Measurements from ENCODE around the gene LMX1B.

- CAGE, long polyA plus RNA = no peak
- RRBS = no CpG with 5 or more reads among the region's 5 CpGs
Observed at GRCh38 chr9:125291429-125292215, 30.0 kb downstream of the GAPVD1 start.

- CAGE, long polyA plus RNA = no peak
- RRBS = no CpG with 5 or more reads among the region's 21 CpGs
Observed at GRCh38 chr9:125374464-125375125, 113.0 kb downstream of the GAPVD1 start.

GRCh38 chr9:125428378-125428616, 166.7 kb downstream of the GAPVD1 start:
- CAGE, long polyA plus RNA = no peak

DNA sequence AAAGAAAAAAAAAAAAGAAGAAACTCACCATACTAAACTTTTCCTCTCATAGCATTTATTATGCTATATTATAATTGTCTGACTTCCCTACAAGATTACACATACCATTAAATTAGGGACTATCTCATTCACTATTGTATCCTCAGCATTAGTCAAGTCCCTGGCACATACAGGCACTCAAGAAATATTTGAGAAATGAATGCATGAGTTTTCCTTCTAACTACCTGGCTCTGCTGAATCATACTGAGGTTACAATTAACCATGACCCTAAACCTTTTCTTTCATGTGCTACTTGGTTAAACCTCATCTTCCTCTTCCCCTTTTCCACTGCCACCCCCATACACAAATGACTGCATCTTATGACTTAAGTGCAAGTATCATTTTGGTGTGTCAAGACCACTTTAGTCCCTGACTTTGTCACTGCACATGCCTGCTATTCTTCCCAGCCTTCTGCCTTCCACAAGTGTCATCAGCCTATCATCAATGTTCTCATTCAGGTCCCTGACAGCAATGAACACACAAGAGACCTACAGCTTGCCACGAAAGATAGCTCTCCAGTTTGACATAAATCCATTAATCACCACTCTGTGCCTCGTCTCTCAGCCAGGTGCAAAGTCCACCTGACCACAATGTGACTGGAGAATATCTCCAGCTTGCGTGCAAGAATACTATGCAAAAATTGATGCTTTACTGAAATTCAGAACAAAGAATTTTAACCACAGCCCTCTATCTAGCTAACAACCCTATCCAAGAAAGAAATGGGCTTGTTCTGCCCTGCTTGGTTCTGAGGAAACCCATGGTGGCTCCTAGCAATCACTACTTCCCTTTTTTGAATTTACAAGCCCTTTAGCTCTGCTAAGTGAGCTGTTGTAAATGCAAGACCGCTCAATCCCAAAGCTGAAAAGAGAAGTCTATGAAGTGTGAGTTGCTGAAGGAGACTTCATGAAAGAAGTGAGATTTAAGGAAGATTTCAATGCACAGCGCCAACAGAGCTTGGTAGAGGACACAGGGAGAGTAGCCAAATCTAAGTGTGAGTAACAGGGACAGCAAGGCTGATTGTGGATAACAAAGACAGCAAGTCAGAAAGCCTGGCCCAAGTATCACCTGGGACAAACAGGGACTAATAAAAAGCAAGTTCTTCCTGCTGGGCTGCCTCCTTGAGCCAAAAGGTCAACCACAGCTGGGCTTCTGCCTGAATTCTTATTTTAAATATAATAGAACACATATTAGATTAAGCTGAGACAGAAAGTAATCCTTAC, 74.4 kb downstream of the MAPKAP1 start:
- CAGE, long polyA plus RNA = no peak
- RRBS = no CpG with 5 or more reads among the region's 5 CpGs

- CAGE, long polyA plus RNA = no peak
- RRBS = no CpG with 5 or more reads among the region's 10 CpGs
Observed at GRCh38 chr9:125690464-125691072, 16.4 kb downstream of the MAPKAP1 start.

GRCh38 chr9:125749056-125749967, 2.1 kb downstream of the PBX3 start:
- CAGE, long polyA plus RNA = no peak
- RRBS = no CpG with 5 or more reads among the region's 6 CpGs

DNA sequence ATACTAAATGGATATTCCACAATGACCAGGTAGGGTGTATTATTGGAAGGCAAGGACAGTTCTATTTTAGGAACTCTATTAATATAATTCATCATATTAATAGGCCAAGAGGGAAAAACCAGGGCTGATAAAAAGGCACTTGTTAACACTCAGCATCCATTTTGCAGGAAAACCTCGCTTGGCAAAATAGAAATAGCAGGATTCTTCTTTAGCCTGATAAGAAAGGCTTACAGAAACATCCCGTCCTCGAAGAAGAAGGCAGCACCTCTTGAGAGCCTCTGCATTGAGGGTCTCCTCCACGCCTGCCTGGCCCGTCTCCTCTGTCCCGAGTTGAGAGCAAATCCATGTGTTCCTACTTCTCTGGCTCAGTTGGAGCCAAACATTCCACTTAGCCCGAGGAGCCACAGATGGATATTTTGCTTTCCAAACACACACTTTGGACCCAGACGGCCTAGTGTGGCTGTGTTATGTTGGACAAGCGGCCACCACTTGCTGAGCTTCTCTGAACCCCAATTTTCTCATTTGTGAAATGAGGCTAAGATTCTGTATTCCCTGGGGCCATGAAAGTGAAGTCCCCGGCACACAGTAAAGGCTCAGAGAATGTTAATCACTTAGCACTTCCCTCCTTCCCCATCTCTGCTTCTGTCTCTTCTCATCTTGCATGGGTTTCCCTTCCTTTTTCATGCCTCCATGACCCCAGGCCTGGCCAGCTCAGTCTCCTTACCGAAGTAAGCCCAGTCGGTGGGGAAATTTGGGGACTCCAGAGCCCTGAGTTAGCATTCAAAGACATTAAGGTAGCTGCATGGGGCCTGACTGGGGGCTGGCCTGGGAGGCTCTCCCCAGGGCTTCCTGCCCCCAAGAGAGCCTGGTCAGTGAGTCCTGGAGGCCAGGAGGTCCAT, 181.7 kb upstream of the MVB12B start:
- CAGE, long polyA plus RNA = no peak
- RRBS = no CpG with 5 or more reads among the region's 12 CpGs

- CAGE, long polyA plus RNA = no peak
- RRBS = no CpG with 5 or more reads among the region's 3 CpGs
Observed at GRCh38 chr9:126325946-126326251, 730 bp upstream of the MVB12B start.

DNA sequence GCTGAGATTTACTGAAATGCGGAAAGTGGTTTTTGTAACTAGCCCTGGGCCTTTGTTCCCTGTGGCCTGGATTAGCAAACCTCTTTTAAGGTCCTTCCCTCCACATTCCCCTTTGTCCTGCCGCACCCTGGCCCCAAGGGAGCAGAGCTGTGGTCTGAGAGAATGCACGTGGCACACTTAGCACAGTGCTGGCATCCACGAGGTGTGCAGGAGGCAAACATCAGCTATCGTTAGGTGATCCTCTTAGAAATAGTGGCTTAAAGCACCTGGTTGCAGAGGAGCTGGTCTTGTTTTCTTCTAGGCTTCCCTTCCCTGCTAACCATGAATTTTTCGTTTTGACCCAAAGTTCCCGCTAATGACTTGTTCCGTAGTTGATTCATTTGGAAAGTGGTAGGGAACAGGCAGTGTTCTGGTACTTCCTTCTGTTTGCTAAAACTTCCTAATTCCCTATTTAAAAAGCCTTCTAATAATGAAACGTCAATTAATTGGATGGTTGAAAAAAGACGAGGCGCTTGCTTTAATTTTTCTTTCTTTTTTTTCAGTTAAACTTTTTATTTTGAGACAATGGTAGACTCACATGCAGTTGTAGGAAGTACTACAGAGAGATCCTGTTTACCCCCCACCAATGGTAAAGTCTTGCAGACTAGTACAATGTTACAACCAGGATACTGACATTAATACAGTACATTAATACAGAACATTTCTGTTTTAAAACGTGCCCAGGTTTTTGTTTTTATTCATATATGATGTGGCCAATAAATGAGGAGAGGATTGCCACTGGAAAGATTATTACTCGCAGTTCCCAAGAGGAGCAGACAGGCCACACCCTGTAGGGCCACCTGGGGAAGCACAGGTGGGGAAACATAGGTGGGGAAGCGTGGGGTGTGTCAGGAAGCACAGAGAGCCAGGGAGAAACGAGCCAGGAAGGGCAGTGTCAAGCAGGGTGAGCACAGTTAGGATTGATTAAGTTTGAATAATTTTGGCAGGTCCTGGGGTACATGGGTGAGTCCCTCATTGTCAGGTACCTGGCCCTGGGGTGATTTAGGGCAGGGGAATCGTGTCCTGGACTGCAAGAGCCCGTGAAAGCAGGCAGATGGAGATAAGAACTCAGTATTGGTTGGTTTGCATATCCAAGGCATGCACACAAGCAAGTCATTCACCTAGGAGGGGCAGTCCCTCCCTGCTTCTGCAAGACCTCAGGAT, 22.0 kb downstream of the MVB12B start:
- CAGE, long polyA plus RNA = no peak
- RRBS = no CpG with 5 or more reads among the region's 17 CpGs

DNA sequence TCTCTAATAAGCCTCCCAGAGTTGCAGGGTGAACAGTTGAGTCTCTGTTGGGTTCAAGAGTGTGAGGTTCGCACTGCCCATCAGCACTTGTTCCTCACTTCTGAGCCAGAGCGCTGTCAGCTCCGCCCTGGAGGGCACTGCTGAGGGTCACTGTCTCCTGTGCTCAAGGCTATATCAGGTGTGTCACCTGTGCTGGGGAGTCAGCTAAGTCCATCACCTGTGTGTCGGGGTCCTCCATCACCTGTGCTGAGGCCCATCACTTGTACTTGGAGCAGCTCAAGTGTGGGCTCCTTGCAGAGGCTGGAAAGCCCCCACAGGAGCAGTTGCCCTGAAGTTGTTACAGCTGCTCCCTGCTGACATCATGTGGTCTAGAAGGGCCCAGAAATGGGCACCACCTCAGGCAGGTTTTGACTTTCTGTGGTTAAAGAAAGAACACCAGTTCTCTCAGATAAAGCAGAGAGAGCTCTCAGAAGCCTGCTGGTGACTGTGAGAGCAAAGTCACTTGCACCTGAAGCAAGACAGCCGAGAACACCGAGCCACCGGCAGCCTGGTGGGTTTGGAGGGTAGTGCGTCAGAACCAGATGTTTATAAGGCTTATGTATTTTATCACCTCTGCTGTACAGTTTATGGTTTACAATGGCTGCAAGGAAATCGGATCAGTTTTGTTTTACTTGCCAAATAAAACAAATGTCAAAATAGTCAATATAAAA, 70.4 kb downstream of the MVB12B start:
- CAGE, long polyA plus RNA = no peak
- RRBS = no CpG with 5 or more reads among the region's 9 CpGs

DNA sequence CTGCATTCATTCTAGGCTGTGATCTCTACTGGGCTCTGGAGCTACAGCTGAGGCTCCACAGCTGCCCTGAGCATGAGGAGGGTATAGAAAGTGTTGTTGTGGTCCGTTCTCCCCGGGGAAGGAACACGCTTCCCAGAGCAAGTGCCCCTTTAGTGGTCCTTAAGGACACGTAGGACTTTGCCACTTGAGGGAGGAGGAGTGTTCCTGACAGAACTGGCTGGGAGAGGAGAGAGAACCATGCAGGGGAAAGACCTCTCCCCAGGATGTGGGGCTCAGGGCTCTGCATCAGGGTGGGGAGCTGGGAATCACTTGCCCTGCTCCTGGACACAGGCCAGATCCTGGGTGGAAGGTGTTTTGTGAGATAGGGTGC, 117.3 kb upstream of the LMX1B start:
- CAGE, long polyA plus RNA = no peak
- RRBS = no CpG with 5 or more reads among the region's 4 CpGs

DNA sequence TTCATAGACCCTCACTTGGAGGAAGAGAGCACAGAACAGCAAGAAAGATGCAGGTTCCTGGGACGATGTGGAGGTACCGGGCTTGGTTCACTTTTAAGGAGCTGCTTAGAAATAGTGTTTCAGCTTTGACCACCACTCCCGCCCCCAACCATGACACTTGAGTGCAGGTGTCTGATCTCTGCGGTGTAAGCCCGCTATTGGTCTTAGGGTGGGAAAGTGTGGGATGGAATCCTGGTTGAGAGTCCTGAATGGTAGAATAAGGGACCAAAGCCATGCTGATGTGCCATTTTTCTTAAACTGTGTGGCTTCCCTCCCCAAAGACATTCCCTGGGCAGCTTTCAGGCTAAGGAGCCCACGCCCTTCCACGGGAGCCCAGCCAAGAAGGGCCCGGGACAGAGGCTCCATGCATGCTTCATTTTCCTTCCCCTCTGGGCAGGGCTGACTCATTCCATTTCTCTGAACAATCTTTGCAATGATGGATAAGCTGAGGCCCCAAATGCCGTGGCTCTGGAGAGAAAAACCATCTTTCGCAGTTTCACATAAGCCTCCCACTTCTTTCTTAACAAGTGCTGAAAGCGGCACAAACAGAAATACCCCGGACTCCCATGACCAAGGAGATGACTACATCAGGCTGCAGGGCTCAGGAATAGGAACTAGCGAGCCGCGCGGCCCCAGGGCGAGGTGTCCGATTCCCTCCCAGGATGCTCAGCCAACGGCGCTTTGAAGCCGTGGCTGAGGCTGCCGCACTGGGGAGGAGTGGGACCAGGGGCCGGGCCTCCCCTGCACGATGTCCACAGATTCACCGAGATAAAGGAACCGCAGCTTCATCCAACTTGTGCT, 96.9 kb upstream of the LMX1B start:
- CAGE, long polyA plus RNA = no peak
- RRBS = no CpG with 5 or more reads among the region's 26 CpGs

DNA sequence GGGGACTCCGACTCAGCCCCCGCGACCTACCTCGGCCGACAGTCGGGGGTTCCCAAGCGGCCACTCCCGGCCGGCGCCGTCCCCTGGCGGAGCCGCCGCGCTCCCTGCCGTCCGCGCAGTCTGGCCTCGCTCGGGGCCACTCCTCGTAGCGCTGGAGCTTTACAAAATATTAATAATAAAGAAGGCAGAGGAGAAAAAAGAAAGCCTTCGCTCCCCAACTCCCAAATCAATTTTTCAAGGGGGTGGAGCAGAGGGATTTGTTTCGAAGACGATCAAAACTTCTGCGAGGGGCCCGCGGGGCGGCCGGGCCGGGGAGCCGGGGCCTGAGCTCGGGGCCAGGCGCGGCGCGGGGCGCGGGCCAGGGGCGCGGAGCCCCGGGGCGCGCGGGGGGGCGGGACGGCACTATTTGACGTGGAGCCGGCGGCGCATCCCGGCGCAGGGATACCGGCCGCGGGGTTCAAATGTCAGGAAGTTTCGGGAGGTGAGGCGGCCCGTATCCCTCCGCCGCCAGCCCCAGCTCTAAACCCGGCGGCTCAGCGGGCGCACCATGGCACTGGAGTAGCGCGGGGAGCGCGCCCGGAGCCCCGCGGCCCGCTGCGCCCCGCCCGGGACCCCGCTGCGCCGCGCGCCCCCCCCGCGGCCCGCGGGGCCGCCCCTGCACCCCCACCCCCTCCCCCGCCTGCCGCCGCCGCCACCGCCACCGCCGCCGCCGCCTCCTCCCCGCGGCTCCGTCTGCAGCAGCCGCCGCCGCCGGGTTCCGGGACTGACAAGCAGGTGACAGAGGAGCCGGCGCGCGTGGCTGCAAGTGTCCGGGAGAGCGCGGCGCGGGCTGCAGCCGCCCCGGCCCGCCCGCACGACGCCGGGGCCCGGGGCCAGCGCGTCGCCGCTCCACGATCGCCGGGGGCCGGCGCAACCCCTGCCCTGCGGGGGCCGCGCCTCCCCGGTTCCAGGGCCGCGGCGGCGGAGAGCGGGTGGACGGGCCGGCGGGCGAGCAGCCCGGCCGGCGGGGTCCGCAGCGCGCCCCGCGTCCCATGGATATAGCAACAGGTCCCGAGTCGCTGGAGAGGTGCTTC, at the start of gene LMX1B:
Gene LMX1B (plus strand): TSS at position 510 of the 1,073 bp plus-strand sequence.
- CAGE, long polyA plus RNA = no peak
- RRBS = 2% methylated on average over 54 of the region's 152 CpGs

DNA sequence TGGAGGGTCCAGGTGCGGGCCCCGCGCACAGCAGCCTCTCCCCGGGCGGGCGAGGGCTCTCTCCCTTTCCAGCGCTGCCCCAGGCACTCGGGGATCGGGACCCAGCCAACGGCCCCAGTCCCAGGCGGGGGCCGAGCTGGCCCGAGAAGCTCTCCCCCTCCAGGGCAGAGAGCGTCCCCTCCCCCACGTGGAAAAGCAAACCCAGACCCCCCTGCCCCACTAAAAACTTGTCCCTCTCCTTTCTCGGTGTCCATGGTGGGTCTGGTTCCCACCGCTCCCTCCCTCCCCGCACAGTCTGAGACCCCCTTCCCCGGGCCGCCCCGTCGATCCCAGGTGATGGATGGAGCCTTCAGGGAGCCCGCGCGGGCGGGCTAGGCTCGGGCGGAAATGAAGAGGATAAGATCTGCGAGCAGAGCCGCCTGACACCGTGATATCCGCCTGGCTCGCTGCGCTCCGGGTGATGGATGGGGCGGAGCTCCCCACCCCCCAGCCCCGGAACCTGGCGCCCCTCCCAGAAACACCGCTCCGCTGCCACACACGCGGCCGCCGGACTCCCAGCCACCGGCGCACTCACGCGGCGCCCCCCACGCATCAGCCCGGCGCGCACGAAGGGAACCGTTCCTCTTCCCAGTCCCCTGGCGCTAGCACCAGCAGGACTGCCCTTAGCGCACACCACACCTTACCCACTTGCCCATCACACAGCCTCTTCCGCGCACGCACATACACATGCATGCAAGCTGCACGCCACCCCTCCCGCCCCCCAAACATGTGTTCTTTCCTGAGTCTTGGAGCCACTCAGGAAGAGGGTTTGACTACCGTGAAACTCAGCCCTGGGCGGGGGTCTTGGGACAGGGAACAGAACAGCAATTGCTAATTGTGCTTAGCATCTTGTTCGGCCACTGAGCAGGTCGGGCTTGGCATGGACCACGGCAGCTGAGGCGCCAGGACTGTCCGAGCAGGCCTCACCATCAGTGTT, 81.6 kb upstream of the ZBTB43 start:
- CAGE, long polyA plus RNA = no peak
- RRBS = 5% methylated on average over 19 of the region's 69 CpGs

- CAGE, long polyA plus RNA = no peak
- RRBS = no CpG with 5 or more reads among the region's 2 CpGs
Observed at GRCh38 chr9:126806313-126806830, 1.5 kb downstream of the ZBTB43 start.

- CAGE, long polyA plus RNA = no peak
- RRBS = no CpG with 5 or more reads among the region's 36 CpGs
Observed at GRCh38 chr9:126879435-126880481, 19.3 kb downstream of the ZBTB34 start.

DNA sequence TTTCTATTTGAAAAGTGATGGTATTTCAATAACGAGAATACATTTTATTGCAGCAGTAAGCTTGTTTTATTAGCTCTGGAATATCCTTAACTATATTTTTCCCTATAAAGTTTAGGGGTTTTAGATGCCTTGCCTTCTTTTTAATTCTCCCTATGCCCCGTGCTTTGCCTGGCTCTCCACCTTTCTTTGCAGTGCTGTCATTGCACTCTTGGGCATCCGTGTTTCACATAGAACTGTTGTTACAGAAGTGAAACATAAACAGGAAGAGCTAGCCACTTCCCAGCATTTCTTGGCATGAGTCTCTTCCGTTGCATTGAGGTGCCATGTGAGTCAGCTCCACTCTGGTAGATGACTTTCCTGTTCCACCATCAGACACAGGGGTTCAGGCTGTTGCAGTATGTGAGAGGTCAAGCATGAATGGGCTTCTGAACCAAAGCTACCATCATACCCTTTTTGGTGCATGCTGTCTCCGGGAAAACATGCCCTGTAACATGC, 73.4 kb downstream of the ANGPTL2 start:
- CAGE, long polyA plus RNA = no peak
- RRBS = no CpG with 5 or more reads among the region's 5 CpGs

DNA sequence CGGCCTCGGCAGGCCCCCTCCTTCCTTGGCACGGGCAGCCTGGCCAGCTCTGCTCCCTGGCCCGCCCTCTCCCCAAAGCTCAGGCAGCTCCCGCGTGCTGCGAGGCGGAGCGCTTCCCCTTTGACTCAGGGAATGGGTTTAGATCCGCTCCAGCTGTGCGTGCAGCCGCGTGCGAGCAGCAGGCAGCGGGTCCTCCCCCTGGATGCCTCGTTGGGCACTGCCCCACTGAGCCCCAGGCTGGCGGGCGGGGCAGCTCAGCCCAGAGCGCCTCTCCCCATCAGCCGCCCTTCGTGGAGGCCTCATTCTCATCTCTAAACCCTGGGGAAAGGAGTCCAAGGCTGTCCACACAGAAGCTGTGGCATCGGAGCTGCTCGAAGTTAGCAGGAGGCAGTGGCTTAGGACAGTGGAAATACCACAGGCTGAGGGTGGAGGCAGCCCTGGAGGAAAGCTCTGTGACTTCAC, 463 bp upstream of the ANGPTL2 start:
- CAGE, long polyA plus RNA = no peak
- RRBS = no CpG with 5 or more reads among the region's 23 CpGs

DNA sequence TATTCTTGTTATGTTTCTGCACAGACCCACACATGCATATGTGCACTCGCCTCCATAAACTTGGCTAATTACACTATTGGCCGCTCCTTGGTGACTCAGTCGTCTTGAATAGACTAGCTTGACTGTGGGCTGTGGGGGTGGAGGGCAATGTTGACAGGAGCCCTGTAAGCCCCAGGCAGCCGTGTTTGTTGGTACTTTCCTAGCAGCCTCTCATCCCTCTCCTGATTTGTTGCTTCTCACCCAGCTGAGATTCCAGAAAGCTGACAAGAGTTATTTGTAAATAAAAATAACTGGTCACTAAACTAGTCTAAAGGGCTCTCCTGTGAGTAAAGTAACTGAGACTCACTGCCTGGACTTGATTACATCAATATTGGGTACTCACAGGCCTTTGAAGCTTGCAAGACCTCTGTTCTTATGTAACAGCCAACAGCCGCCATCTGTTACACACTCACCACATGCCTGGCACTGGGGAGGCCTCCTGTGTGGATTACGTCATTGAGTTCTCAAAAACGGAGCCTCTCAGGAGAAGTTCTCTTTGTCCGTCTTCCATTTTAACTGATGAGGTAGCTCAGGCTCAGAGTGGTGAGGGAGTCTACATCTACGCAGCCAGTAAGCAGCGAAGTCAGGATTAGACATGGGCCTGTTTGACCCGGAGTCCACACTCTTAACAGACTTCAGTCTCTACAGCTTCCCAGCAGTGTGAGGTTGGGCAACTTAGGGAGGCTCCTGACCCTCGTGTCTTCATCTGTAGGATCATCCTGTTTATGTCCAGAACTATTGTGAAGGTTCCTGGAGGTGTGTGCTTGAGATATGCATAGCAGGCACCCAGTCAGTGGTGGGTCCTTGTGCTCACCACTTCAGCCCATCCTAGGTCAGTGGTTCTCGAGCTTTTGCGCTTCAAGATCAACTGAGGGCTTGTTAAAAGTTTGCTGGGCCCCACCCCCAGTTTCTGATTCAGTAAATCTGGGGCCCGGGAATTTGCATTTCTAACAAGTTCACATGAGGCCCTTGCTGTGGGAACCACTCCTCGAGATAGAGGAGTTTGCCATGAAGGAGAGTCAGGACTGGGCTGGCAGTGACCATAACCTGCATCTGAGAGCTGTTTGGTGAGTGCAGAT, 8.9 kb upstream of the ANGPTL2 start:
- CAGE, long polyA plus RNA = no peak
- RRBS = no CpG with 5 or more reads among the region's 16 CpGs

- CAGE, long polyA plus RNA = no peak
- RRBS = 2% methylated on average over 13 of the region's 55 CpGs
Observed at GRCh38 chr9:127244607-127245739, 19.6 kb upstream of the GARNL3 start.